Frontal cortex (tissue), 2 donors: ENCODE results near the genes MAPRE1, ACTL10, E2F1 and ASIP.

GRCh38 chr20:32673053-32673911 lies 459 bp downstream of the C20orf203 start:
- RAMPAGE, long total RNA, result no peak

DNA sequence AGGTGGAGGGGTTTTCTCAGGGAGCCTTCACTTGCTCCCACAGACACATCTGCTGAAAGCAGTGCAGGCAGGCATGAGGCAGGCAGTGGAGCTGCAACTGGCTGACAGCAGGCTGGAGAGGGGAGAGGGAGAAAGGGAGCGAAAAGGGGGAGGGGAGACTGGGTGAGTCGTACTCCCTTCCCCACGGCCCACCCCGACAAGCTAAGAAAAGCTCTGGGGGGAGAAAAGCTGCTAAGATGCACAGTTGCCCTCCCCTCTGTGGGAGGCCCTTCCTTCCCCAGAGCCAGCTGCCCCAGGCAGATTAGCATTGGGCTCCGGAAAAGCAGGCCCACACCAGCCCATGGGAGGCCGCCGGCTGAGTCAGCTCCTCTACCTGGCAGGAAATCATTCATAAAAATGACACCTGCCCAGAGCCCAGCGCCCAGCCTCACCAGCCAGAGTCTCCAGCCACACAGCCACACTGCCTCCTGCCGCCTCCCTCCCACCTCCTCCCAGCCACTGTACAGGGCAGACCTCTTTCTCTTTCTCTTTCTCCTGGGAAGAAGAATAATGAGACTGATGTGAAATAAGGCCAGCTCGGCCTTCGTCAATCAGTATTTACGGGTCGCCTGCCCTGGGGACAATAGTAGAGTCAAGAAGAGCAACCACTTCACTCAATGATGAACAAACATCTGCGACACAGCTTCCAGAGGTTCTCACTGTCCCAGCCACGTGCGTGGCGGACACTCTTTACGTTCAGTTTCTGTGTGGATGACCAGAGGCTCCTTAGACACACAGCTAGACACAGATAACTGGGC lies 7.7 kb upstream of the C20orf203 start:
- RAMPAGE, long total RNA, result no peak

GRCh38 chr20:32743810-32744382 lies 629 bp upstream of the COMMD7 start:
- RAMPAGE, long total RNA, result no peak

DNA sequence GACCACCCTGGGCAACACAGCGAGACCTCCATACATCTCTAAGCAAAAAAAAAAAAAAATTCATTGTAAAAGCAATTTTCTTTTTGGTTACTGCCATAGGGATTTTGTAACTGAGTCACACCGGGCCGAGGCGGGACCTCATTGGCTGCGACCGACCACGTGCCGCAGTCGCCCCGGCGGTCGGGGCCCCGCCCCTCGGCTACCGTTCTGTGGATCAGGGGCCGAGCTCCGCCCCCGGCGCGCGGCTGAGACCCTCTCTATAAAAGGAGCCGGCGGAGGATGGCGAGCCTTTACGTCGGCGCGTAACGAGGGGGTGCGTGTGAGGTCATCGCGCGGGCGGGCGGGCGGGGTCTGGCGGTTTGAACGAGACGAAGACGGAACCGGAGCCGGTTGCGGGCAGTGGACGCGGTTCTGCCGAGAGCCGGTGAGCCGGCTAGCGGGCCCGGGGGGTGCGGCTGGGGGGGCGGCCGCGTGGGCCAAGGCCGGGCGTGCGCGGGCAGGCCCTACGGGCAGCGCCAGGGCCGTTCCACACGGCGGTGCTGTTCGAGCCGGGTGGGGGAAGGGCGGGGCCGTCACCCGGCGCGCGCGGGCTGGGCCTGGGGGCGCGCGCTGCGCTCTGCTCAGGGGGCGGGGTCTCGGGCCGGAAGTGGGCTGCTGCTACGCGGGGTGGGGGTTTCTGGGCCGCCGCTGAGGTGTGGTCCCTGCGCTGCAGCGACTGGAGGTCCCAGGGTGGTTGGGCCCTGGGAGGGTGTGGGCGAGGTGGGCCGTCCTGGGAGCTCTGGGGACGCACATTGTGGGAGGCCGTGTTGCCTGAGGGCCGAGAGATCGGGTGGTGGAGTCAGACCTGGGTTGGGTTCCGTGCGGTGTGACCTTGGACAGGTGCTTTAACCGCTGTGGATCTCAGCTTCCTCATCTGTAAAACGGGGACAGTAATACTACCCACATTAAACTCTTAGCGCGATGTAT lies at the start of gene MAPRE1:
TSS of gene MAPRE1 (plus strand) at position 350 of the 966 bp plus-strand sequence.
- RAMPAGE, long total RNA, result no peak

DNA sequence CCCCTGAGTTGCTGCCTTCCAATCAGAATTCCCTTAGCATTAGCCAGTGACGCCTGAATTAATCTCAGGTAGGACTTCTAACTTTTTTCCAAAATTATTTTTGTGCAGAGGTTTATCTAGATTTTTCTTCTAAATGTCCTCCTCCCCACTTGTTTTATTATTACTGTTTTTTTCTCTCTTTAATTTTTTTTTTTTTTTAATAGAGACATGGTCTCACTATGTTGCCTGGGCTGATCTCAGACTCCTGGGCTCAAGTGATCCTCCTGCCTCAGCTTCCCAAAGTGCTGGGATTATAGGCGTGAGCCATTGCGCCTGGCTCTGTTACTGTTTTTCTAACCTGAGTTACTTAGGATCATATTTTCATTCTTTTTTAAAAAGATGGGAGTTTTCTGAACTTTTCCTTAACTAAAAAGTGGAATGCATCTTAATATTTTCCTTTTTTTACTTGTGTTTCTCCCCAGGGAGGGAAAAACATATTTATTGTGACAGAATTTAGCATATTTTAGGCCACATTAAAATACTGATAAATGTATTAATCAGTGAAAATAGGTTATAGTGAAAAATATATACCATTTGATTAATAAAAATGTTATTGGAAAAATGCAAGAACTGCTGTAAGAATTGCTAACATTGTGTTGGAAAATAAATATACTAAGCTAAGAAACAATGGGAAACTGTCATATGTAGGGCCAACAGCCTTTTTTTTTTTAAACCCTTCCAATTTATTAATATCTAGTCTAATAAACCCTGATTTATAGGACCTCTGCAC lies 1.2 kb upstream of the EFCAB8 start:
- RAMPAGE, long total RNA, result no peak

DNA sequence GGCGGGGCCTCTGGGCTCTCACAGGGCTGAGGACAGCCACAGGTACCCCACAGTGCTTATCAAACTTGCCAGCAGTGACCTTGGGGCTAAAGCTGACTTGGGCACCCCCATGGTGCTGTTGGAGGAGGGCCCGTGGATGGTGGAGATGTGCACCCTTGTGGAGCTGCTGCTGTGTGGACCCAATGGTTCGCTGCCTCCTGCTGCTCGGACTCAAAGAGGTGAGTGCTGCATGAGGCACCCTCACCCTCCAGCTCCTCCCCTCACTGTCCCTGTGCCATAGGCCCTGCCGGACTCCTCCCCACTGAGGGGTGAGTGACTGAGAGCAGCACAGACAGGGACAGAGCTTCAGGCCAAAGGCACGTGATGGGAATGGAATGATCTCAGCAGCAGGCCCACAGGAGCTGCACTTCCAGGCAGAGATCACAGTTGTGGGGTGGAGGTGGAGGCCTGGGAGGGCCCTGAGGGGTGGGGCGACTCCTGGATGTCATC lies 28.0 kb downstream of the SUN5 start:
- RAMPAGE, long total RNA, result no peak

GRCh38 chr20:32982702-32983406 lies 21.4 kb downstream of the SUN5 start:
- RAMPAGE, long total RNA, result no peak

DNA sequence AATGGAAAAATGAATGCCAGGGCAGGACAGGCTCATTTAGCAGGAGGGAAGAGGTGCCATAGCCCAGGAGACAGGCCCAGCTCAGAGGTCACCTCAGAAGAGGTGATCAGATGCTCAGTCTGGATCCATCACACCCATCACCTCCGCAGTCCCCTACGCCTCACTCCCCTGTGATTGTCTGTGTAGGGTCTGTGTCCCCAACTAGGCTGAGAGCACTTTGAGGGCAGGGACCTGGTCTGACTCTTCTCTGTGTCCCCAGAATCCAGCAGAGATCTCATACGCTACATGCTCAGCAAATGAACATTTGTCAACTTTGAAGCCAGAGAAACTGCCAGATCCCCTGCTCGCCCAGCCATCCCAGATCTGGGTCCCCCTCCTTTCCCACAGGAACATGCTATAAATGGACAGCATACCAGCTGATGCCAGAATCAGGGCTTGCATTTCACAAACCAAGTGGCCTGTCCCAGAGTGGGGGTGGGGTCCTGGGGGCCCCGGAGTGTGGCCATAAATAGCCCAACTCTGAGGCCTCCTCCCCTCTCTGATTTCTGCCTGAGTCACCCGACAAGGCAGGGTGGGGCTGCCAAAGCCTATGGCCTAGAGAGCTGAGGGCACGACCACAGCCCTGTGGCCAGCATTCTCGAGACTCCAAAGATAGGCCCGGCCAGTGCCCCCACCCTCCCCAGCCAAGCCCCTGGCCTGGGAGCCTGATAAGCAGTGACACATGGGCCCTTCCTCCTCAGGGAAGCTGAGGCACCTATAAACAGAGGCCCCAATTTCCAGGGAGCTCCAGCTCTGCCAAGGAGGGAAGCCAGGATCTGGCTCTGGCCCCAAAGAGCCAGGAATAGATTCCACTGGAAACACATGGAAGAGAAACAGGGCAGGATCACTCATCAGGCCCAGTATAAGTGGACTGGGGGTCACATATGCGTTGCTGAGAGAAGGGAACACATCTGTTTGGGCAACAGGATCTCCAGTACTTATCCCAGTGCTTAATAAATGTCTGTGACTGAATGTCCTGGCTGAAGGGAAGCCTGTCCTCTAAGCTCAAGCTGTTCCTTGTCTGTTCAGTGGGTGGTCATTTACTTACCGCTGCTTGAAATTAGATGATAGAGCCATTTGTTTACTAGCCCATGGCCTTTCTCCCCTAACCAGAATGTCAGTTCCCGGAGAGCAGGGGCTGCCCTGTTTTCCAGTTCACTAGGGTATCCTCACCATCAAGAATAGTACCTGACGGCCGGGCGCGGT lies 20.3 kb downstream of the SNTA1 start:
- RAMPAGE, long total RNA, result no peak

DNA sequence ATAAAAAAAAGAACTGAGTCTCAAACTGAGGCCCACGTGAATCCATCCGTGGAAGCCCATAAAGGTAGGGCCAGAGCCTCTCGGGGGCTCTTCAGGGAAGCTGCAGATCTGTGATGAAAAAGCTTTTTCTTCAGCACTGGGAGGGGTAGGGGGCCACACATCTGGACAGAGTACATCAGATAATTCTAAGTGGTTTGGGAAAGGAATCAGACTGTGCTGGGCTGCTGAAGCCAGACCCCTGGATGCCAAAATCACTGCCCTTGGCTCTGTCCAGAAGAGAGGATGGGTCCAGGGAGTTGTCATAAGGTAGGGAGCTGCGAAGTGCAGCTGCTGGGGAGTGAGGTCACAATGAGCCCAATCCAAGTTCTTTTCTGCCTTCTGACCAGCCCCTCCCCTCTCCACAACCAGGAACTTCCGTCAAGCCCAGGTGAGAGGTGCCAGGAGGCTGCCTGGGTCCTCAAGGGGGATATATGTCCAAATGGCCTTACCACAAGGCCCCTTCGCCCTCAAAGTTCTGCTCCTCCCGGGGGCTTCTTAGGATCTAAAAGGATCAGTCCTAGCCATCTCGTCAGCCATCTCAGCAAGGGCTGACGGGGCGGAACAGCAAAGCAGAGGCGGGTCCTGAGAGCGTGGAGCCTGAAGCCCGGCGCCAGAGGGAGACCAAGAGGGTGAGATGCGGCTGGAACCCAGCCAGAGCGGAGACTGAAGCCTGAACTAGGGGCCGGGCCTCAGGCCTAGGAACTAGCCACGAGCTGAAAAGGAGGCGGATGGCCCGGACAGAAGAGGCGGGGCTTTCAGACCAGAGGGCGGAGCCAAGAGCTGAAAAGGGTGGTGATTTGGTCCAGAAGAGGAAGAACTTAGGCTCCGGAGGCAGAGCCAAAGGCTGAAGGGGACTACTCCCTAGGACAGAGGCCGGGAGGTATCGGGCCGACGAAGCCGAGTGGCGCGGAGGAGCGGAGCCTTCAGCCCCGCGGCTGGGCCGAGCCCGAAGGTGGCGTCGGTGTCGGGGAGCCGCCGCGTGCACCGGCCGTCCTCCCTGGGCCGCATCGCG lies at the start of gene ACTL10:
TSS of gene ACTL10 (plus strand) at position 851 of the 1,051 bp plus-strand sequence.
- RAMPAGE, long total RNA, result no peak

DNA sequence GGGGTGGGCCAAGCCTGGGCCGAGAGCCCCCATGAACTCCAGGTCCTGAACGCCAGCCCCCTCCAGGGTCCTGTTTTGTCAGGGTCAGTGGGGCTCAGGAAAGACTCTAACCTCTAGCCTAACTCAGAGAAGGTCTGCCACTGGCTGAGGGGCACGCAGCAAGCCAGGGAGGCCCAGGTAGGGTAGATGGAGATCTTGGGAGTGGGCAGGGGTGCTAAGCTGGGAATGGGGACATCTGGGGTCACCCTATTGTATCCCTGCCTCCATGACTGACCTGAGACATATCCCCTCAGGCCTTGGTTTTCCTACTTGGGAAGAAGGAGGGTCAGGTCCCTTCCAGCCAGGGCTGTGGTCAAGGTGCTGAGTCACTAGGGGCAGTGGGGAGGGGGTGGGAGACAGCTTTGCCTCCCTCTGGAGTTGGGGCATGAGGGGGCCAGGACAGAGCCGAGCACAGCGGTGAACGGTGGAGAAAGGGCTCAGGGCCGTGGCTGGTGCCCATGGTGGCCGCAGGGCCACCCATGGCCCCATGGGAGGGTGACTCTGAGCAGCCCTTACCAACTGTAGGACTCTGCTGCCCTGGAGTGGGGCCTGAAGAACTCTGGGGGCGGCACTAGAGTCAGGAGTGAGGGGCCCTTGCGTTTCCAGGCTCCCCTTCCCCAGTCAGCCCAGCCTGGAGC lies 844 bp downstream of the NECAB3 start:
- RAMPAGE, long total RNA, result no peak

- RAMPAGE, long total RNA, result no peak
Observed at GRCh38 chr20:33679618-33680163, 5.5 kb upstream of the NECAB3 start.

DNA sequence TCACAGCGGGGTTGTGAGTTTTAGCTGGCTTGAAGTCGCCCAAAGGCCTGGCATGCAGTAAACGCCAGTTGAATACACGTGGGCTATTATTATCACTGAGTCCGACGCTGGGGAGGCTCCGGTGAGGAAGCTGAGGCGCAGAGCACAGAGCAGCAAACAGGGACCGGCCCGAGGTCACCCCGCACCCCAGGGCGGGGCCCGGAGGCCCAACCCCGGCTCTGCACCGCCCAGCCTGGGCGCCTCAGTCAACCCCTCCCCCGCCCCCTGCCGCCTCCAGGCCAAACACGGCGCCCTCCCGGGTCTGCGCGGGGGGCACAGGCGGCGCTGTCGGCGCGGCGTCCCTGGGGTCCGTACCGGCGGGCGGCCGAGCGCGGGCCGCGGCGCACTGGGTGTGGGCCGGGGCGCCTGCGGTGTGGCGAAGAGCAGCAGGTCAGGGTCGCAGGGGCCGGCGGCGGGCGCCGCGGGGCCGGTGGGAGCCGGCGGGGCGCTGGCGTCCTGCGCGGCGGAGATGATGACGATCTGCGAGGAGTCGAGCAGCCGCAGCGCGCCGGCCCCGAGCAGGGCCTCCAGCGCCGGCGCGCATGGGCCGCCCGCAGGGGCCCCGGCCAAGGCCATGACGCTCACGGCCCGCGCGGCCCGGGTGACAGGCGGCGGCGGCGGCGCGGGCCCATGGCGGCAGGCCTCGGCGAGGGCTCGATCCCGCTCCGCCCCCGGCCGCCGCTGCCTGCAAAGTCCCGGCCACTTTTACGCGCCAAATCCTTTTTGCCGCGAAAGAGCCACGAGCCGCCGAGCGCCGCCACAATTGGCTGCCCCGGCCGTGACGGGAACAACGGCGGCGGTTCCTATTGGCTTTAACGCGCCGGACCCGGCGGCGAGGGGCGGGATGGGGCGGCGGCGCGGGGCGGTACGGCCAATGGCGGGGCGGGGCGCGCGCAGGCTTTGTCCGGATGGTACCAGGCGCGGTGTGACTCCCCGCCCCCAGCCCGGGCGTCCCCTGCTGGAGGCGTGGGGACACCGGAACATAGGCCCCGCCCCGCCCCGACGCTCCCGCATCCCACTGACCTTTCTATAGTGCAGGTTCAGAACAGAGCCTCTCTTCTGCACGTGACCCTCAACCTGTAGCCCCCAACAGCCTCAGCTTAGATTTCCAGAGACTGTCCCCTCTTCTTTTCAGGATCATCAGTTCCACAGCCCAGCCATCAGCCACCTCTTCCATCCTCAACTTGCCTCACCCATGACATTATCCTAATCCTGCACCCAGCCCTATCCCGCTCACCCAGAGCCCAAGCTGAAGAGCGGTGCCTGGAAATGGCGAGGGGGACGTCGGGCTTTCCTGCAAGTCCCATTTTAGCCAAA lies at the start of gene E2F1:
TSS of gene E2F1 (minus strand) at position 736 of the 1,356 bp plus-strand sequence.
- RAMPAGE, long total RNA, result no peak

- RAMPAGE, long total RNA, result no peak
Observed at GRCh38 chr20:33825336-33825875, 14.3 kb downstream of the CHMP4B start.

DNA sequence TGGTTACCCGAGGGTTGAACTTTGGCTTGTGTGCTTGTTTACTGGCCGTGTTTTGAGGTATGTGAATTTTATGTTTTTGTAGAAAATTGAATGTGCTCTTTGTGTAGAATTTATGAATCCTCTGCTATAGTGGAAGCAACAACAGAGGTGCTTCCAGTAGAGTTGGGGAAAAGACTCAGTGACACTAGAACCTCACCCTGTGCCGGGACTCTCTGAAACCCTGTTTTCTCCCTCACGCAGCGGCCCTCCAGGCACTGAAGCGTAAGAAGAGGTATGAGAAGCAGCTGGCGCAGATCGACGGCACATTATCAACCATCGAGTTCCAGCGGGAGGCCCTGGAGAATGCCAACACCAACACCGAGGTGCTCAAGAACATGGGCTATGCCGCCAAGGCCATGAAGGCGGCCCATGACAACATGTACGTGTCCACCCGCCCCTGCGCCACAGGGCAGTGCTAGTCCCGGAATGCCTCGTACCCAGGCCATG lies 37.1 kb downstream of the CHMP4B start:
- RAMPAGE, long total RNA, result no peak

DNA sequence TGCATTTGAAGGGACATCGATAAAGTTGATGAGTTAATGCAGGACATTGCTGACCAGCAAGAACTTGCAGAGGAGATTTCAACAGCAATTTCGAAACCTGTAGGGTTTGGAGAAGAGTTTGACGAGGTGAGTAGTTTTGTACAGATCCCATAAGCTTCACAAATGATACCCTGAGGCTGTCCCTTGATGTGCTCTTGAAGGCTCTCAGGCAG lies 39.7 kb downstream of the CHMP4B start:
- RAMPAGE, long total RNA, result no peak

DNA sequence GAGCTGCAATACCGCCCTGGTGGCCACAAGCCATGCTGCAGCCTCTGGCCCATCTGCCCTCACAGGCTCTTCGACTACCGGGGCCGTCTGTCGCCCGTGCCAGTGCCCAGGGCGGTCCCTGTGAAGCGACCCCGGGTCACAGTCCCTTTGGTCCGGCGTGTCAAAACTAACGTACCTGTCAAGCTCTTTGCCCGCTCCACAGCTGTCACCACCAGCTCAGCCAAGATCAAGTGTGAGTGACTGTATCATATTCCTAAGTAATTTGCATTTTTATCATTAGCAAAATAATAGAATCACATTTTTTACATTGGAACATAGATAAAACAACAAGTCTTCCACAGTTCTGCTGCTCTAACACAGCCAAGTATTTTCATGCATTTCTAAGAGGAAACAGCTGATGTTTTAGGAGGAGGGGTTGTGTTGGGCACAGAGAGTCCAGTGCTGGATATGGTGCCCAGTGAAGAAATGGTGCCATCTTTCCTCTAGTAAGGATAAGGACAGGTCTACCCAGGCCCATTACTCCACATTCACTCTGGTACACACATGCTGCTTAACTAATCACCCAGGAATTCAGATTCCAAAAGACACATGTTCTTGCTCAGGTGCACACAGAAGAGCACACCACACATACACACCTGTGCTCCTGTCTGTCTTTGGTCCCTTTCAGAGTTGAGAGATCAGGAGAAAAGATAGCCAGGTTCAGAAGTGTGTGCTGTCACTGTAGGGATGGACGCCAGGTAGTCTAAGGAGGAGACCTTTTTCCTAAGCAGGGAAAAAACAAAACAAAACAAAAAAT lies 36.0 kb downstream of the EIF2S2 start:
- RAMPAGE, long total RNA, result no peak

DNA sequence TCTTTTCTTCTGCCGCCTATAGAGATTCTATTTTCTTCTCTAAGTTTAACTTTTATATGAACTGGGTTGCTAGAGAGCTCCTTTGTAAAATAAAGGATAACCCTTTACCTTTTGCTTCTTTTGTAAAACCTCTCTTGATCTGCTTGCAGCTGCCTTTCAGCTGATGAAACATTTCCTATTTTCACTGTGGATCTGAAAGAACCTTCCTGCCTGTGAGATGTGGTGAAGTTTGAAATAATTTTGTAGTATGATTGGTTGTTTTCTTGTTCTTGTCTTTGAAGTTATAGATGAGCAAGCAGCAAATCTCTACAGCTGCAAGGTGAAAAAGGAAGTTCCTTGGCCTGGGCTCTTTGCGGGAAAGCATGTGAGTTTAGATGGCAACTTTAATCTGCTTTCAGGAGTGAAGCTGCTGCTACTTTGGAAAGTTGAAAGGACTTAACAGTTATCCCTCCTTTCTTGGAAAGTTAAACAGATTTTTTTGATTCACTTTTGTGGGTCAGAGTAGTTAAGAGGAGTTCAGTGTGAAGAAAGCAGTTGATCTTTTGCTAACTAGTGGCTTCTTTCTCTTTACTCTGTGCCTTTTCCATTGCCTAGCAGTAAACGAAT lies at the start of gene ASIP:
TSS of gene ASIP (plus strand) at position 298 of the 606 bp plus-strand sequence.
- RAMPAGE, long total RNA, result no peak

- RAMPAGE, long total RNA, result no peak
Observed at GRCh38 chr20:34302004-34302568, 1.1 kb downstream of the AHCY start.

- RAMPAGE, long total RNA, result no peak
Observed at GRCh38 chr20:34549336-34549996, 9.1 kb upstream of the MAP1LC3A start.

DNA sequence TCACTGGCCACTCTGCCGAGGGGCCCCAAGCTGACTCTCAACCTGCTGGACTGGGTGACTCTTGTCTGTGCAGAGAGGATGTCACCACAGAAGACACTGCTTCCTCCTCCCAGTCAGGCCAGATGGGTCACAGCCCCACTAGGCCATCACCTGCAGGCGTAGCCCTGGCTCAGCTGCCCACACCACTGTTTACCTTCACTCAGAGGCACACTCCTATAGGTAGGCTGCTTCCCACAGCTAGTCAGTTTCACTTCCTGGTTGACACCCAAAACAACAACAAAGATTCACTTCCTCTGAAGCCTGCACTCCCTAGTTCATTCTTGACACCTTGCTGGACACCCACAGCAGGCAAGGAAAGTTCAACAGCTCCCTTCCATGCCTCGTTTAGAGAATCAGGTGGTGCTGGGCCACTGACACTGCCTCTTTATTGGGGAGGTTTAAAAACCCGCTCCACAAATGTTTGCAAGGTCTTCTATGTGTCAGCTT lies 21.8 kb downstream of the MAP1LC3A start:
- RAMPAGE, long total RNA, result no peak